Colonic mucosa (tissue), 1 donor: ENCODE measurements around the gene COA6.

DNA sequence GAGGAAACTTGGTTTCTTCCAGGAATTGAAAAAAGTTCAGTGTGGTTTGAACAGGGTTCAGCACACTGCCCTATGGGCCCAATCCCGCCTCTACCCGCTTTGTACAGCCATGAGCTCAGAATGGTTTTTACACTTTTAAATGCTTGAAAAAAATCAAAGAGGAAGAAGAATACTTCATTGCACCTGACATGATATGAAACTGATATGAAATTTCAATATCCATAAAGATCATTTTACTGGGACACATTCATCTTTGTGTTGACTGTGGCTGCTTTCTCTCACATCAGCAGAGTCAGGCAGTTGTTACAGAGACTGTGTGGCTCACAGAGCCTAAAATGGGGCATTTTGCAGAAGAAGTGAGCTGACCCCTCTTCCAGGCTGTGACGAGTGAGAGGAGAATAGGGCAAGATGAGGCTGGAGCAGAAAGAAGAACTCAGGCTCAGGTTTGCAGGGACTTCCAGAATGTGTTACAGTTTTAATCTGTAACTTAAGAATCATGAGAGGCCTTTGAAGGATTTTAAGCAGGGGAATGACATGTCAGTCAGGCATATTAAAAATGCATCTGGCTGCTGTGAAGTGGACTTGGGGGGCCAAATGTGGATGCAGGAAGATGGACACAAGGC is 42.1 kb downstream of the MAP3K21 start:
- PRO-cap, result no peak

GRCh38 chr1:233614564-233615804 is 1.1 kb downstream of the KCNK1 start:
- PRO-cap, result bidirectional peak, plus-strand start at chr1:233614730, minus-strand start at chr1:233614469; bidirectional peak, plus-strand start at chr1:233615184, minus-strand start at chr1:233615149

GRCh38 chr1:234372840-234373816 is at the start of gene COA6:
Gene COA6, plus strand, starts transcription at chr1:234373456.
- PRO-cap, result bidirectional peak, plus-strand start at chr1:234373516, minus-strand start at chr1:234373336; bidirectional peak, plus-strand start at chr1:234373766, minus-strand start at chr1:234373651

DNA sequence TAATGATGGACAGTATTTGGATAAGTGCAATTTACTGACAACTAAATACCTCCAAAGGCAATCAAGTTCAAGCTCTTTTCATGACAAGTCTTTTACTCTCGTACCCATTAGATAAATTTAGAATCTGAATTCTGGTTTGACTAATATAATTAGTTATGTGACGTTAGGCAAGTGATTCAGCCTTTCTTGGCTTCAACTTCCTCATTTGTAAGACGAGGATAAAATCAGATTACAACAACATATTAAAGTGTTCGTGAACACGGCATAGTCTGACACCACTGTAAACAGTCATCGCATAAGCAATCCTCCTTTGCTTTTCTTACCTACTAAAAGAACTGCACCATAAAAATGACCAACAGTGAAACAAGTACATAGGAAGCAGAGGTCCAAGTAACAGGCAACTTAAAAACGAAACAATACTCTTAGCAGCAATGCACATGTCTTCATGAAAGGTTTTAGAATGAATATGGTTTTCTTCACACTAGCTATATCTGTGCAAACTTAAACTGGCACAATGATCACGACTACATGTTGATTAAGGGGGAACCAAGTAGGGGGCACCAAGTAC is 25.7 kb downstream of the COA6 start:
- PRO-cap, result no peak

DNA sequence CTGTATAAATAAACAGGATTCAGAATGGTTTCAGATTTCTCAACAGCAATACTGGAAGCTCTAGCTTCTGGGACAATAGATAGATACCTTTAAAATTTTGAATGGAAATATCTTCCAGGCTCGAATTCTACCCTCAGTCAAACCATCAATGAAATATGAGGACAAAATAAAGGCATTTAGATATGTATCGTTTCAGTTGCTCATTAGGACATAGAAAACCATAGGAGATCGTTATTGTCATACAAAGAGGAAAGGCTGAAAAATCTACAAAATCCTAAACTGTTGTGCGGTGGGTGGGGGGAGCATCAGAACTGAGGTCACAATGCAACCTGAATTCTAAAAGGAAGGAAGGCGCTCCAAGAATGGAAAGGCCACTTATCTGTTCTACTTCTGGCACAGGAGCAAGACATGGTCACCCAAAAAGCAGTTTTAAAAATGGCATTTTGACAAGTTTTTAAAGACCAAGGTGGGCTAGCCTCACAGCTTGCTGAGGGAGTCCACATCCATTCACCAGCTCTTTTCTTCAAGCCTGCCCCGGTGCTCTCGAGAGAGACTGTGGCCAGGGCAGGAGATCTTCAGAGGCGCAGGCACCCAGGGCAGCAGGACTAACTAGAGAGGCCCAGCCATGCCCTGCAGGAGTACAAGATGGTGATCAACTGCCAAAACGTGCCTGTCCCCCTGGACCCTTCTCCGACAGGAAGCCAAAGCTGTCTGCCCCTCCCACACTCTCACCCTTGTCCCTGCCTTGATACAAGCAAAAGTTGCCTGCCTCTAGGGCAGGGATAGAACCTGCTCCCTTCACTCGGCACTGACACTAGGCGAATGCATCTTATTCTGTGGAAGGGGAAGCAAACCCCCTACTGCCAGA is 4.2 kb downstream of the TARBP1 start:
- PRO-cap, result no peak

DNA sequence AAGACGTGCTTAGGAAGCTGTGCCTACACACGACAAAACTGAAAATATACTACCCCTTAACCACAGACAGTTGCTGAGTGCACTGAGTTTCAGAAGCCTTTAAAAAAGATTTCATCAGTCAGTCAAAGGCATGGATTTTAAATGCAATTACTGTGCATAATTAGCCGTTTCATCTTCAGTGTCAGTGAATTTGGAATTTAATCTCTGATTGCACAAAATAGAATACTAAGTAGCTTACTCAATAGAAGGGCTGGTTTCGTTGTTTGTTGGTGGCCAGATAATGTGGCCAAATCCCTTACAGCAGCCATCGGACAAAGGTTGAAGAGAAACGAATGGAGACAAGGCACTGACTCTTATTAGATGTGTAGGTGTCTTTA is 38.4 kb upstream of the TARBP1 start:
- PRO-cap, result no peak

DNA sequence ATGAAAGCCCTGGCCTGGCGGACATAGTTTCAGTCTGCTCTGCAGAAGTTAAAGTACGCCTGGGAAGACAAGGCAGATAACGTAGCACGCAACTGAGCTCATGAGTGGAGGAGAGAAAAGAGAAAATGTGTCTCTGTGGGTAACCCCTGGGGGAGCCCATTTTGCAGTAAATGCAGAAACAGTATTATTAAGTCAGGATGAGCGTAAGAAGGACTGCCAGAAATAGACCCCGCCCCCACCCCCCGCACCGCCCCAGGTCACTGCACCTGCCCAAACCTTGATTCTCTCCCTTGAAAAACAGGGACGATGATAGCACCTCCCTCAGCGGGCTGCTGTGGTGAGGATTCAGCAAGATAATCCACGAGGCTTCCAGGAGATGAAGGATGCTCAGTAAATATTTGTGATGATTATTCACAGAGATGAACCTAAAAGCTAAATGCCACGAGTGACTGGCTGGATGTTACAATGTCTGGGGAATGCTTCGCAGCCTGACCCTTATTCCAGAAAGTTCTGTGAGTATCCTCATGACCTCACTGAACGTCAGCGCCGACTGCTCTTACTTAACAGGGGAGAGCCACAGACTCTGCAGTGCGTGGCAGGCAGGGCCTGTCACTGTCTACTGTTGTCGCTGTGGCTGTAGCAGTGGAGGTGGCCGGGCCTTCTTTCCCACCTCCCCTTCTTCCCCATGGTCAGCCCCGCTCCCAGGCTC is 51.9 kb upstream of the TARBP1 start:
- PRO-cap, result unidirectional peak, plus-strand start at position 588 of the sequence

GRCh38 chr1:234533788-234534934 is 55.2 kb upstream of the TARBP1 start:
- PRO-cap, result no peak

DNA sequence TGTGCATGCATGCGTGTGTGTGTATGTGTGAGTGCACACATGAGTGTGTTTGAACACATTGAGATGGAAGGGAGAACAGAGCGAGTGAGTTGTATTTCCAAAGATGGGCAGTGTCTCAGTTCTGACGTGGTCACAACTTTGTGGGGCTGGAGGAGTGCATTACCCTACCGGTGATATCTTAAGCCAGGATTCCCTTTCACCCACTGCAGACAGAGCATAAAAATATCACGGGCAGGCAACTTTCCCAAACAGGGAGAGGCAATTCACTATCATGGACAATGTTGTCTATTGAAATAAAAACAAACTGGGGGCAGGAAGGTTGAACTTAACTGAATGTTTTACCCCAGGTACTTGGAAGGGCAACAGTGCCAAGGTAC is 27.7 kb downstream of the IRF2BP2 start:
- PRO-cap, result no peak

- PRO-cap, result bidirectional peak, plus-strand start at chr1:234610282, minus-strand start at chr1:234610176
Observed at GRCh38 chr1:234610244-234610665, 277 bp upstream of the IRF2BP2 start.

- PRO-cap, result no peak
Observed at GRCh38 chr1:234699983-234700539, 90.1 kb upstream of the IRF2BP2 start.

- PRO-cap, result bidirectional peak, plus-strand start at chr1:234710137, minus-strand start at chr1:234710050
Observed at GRCh38 chr1:234709428-234710458, 99.8 kb upstream of the IRF2BP2 start.

- PRO-cap, result bidirectional peak, plus-strand start at chr1:234716629, minus-strand start at chr1:234716452
Observed at GRCh38 chr1:234716322-234717529, 106.7 kb upstream of the IRF2BP2 start.

- PRO-cap, result bidirectional peak, plus-strand start at chr1:234724232, minus-strand start at chr1:234724088; bidirectional peak, plus-strand start at chr1:234724613, minus-strand start at chr1:234724284
Observed at GRCh38 chr1:234724185-234724545, 114.2 kb upstream of the IRF2BP2 start.

DNA sequence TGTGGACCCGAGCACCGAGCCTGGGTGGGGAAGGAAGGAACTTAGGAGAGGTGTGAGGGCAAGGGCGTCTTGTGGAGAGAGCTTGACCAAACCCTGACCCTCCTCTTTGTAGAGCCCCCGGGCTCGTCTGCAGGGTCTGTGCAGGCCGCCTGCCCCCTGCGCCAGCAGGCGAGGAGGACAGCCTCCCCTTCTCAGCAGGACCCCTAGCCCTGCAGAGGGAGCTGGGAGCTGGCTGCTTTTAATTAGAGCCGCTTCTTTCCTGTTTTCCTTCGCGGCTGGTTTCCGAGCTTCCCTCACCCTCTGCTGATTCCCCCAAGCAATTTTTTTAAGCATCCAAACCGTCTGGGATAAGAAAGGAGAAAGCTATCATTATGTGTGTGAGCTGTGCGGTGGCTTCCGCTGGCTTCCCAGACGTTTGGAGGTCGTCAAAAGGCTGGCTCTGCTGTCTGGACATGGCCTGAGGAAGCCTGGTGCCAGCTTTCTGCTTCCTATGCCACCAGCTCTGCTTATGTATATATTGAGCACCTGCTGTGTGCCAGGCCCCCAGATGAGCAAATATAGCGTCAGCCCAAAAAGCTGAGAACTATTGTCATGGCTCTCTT is 160.2 kb upstream of the IRF2BP2 start:
- PRO-cap, result no peak

- PRO-cap, result no peak
Observed at GRCh38 chr1:234869533-234870223, 259.0 kb downstream of the TOMM20 start.

DNA sequence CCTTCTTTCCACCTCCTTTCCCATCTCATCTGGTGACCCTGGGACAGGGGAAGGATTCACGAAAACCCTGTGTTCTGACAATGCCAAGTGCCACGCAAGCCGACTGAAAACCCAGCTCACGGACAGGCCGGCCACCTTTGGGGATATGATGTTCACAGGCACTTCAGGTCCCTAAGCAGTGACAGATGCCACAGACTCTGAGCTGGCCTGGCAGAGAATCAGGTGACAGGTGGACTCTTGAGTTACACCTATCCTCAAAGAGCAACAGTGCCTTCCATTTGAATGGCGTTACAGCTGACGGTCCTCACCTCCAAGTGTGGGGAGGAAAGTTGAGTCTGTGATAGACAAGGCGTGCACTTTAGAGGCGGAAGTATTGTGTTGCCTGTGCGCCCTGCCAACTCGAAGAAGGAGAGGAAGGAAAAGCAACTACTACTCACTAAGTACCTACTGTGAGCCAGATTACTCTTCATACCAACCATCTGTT is 230.5 kb downstream of the TOMM20 start:
- PRO-cap, result no peak

GRCh38 chr1:234924521-234925271 is 203.9 kb downstream of the TOMM20 start:
- PRO-cap, result no peak

- PRO-cap, result bidirectional peak, plus-strand start at chr1:234955498, minus-strand start at chr1:234955310; unidirectional peak, minus-strand start at chr1:234955897
Observed at GRCh38 chr1:234954910-234956280, 173.2 kb downstream of the TOMM20 start.

- PRO-cap, result bidirectional peak, plus-strand start at chr1:234958968, minus-strand start at chr1:234958810
Observed at GRCh38 chr1:234958520-234959416, 169.9 kb downstream of the TOMM20 start.